Daoy (cell line): ENCODE results near the gene PRDM5.

DNA sequence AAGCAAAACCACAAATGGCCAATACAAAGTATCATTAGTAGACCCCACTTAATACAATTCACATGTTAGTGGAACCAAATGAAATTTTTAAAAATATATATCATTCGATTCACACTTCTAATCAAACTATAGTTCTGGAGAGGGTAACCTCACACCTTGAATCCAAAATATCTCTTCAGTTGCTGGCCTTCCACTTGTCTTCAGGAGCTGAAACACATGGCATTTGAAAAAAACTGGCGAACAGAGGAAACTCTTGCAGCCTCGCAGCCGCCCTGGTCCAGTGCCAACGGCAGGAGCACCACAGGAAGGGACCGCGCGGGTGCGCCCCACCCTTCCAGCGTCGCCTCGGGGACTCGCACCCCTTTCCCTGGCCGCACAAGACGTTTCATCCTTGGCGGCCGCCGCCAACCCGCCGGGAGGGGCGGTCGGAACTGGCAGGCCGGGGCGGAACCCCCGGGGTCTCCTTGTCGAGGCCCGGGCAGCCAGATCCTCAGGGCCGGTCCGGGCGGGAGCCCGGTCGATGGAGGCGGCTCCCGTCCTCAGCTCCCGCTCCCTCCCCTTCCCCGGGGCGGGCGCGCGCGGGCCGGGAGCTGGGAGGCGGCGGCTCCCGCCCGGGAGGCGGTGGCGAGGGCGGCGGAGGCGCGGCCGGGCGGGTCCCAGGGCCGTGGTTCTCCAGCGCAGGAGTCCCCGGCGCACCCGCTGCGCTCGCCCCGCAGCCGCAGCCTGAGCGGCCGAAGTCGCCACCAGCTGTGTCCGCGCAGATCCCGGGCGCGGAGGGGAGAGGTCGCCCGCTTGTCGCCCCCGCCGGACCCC is 1.1 kb upstream of the NDST3 start:
- RAMPAGE, long total RNA, result no peak

- RAMPAGE, long total RNA, result no peak
These were observed 85.0 kb downstream of the NDST3 start for GRCh38 chr4:118119229-118119769.

DNA sequence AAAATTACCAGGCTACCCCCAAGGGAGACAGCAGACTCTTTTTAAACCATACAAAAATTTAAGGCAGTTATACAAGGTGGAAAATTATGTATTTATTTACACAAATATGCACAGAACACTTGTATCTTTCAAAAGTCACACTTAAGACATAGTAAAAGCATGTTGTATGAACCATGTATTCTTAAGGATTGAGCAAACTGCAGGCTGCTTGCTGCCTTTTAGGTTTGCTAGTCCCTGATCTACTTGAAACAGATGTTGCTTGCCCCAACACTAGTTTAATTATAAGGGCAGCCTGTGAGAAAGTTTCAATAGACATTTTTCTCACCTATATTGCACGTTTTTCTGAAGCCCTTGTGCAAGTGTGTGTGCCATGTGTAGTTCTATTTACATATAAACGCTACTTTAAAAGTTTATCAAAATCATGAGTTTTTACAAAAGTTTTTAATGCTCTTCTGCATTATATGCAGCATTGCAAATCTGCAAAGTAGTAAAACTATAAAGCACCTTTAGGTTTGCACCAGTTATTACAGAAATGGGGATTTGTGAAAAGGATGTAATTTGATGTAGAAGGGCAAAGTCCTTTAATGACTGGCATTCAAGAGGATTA is 72.7 kb downstream of the PRSS12 start:
- RAMPAGE, long total RNA, result no peak

GRCh38 chr4:118281247-118282218 is 71.3 kb downstream of the PRSS12 start:
- RAMPAGE, long total RNA, result no peak

DNA sequence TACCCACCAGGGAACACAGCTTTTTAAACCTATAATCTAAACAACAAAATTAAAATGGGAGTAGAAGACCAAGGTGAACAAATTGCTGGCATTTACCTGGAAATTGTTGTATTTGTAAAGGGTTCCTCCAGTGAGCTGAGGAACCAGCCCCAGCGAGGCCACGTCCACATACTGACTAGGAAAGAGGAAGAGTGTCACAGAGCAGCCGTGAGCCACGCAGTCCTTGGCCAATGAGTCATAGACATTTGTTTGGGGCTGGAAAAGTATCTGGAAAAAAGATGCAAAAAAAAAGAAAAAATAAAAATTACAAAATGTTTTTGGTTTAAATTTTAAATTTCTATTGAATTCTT is 58.7 kb downstream of the METTL14 start:
- RAMPAGE, long total RNA, result no peak

- RAMPAGE, long total RNA, result no peak
These were observed 30.3 kb downstream of the SEC24D start for GRCh38 chr4:118805358-118806335.

- RAMPAGE, long total RNA, result no peak
These were observed 19.0 kb downstream of the SEC24D start for GRCh38 chr4:118816766-118817402.

DNA sequence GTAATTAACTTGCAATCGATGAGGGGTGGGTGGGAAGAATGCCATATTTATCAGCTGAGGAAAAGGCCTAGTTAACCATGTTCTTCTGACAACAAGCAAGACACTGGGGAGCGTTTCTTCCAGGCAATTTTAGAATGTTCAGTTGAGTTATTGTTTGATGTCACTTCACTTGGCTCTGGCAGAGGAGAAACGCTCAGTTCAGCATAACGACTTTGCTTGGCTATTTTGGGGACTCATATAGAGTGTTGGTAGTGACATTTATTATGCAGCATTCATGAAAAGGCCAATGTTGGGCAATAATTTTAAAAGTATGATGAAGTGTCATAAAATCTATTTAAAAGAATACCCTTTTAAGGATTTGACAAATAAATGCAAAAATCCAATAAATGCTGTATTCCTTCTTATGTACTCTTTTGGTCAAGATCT is 688 bp downstream of the SYNPO2 start:
- RAMPAGE, long total RNA, result no peak

DNA sequence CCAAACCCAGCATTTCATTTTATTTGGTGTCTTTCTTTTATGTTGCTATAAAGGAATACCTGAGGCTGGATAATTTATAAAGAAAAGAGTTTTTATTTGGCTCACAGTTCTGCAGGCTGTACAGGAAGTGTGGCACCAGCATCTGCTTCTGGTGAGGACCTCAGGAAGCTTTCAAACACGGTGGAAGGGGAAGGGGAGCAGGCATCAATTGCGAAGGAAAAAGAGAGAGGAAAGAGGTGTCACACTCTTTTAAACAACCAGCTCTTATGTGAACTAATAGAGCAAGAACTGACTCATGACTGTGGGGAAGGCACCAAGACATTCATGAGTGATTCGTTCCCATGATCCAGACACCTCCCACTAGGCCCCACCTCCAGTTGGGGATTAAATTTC is 59.8 kb downstream of the SYNPO2 start:
- RAMPAGE, long total RNA, result no peak

DNA sequence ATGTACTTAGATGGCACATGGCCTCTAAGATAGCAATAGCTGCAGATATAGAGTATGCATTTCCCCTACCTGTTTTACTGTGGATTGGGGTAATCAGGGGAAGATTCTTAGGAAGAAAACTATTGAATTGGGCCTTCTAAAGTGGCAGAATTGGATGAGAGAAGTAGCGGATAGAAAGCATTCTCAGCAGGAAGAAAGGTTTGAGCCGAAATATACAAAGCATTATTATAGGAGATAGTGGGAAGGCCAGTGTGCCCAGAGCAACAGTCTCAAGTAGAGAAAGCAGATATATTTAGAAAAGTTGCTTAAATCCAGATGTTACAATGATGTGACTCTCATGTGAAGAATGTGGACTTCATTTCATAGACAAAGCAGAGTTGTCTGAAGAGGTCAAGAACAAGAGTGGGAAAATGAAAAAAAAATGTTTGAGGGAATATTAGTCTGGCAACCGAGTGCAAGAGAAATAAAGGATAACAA is 66.8 kb downstream of the SYNPO2 start:
- RAMPAGE, long total RNA, result no peak

DNA sequence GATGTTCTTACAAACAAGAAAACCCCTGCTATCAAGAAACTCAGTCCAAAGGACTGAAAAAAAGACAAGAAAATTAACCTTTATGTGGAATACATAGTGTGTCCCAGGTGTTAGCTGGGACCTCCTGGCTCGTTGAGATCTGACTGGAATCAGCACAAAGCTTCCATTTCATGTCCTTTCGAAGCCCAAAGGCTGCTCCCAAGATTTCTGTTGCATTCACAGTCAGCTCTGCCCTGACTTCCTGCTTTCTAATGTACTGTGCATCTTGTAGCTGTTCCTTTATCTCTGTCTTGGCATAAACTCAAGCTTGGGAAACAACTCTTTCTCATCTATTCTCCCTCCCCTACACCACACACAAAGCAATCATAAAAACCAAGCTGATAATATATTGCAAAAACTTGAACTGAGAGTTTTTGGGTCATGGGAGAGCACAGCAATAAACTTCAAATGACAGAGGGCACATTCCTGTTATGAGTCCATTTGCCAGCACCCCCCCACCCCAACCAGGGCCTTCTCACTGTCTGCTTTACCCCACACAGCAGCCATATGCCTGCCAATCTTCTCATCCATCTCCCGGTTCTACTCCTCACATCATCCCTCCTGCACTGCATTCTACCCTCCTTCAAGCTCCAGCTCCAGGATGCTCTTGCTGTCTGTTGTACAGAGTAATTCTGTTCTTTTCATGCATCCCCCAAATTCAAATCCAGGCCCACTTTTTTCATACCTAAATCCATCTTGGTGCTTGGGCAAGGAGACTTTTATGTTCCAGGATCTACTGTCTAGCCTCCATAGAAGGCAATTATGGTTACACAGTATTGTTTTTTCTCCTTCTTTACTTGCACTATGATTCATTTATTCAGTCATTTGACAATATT is 76.4 kb downstream of the SYNPO2 start:
- RAMPAGE, long total RNA, result no peak

DNA sequence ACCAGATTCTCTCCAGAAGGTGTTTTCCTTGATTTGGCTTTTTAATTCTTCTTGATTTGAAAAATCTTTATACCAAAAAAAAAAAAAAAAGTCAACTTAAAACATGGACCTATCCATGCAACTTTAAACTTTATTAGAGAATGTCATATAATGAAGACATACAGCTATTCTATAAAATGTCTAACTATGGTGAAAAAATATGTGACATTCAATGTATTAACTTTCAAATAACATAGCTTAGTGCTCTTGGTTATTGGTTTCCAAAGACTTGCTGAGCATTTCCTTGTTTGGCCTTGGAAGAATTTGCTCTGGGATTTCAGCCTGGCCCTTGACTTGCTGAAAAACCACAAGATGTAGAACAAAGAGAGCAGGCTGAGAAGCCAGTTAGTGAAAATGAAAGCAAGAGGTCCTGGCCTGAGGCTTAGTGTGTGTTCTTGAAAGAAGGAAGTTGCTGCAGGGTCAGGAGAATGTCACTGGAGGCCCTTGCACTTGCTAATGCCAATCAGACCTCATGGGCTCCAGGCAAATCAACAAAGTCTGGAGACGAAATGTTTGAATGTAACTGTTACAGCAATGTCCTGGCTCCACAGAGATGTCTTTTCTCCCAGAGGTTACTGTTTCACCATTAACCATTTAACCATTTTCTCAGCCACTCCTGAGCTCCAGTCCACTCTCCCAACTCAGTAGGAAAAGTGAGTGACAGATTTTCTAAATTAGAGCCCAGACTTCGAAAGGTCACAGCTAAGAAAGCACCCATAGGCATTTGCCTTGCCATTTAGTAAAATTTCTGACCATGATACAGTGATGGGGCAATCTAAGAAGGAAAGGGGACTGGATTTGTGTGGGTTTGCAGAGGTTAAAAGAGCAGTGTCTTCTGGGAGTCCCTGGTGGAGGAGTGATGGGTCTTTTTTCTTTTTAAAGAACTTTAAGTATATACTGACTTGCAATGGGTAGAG is 79.4 kb downstream of the SYNPO2 start:
- RAMPAGE, long total RNA, result no peak

GRCh38 chr4:118997385-118998524 is 109.1 kb downstream of the SYNPO2 start:
- RAMPAGE, long total RNA, result no peak

DNA sequence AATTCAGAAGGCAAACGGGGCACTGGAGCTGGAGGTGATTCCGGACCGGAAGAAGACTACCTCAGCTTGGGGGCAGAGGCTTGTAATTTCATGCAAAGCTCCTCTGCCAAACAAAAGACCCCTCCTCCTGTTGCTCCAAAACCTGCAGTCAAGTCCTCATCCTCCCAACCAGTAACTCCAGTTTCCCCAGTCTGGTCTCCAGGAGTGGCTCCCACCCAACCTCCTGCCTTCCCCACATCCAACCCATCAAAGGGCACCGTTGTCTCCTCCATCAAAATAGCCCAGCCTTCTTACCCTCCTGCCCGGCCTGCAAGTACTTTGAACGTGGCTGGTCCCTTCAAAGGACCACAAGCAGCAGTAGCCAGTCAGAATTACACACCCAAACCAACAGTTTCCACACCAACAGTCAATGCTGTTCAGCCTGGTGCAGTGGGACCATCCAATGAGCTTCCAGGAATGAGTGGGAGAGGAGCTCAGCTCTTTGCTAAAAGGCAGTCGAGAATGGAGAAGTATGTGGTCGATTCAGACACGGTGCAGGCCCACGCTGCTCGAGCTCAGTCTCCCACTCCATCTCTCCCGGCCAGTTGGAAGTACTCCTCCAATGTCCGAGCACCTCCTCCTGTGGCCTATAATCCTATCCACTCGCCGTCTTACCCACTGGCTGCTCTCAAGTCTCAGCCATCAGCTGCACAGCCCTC is 104.6 kb upstream of the MYOZ2 start:
- RAMPAGE, long total RNA, result no peak

DNA sequence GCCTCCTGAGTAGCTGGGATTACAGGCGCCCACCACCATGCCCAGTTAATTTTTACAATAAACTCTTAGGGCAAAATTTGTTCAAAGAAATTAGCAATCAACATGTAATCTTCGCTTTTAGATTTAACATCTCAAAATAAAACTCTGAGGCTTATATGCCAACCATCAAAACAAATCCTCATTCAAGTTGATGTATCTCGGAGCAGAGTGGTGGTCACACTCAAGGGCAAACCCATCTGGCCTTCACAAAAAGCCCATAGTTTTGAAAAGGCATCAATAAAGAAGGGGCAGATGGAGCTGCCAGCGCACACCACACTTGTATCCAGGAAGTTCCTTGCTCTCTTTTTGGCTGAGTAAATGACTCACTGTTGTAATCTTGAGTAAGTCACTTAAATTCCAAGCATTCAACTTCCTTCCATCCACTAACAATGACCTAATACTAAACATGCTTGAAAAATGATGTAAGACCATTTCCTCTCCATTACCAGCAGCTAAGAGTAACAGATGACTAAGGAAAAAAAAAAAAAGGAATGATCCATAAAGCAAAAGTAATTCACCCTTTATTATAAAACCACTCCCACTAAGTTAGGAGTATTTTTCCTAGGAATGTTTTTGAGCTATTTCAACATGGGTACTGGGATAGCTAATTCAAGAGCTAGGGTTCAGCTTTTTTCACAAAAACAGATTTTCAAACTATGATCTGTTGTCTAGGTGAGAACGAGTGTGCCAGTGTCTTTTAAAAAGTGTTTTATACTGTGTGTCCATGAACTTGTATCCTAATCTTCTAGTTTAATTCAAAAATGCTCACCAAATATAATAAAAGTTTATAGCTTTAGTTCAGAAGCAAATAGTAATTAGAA is 32.3 kb upstream of the MYOZ2 start:
- RAMPAGE, long total RNA, result no peak

DNA sequence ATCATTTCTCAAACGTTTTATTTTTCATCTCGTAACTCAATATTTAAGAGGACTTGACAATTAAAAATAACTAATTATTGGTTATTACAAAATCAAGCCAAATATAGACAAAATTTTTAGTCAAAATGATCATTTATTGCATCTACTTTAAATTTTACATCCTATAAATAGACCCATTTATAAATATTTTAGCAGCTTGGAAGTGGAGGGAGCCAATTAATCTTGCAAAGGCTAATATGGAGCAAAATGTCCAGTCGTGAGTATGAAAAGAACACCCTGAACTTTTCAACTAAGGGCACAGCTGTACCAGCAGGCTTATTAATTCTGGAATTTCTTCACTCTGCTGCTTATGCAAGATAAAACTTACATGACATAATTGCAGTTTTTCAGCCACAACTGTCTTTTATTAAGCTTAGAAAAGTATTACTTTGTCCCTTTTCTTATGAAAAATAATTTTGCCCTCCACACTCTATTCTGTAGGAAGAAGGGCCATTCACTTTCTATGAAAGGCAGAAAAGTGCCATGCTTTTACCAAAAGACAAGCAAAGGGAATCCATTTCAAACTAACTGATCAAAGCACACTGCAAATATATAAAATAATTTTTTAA is 22.9 kb upstream of the USP53 start:
- RAMPAGE, long total RNA, result no peak

DNA sequence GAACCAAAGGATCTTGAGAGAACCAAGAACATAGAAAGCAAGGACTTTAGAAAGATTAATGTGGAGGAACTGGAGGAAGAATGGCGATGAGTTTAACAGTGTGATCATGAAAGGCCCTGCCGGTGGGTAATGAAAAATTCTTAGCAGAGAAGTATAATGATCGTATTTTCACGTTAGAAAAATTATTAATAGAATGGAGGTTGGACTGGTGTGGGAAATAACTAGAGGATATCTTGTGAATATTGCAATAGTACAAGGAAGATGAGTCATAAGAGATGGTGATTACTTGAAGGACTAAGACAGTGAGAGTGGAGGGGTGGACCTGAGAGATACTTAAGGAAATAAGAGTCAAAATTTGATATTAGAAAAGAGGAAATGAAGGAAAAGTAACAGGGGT is 1.8 kb upstream of the USP53 start:
- RAMPAGE, long total RNA, result no peak

GRCh38 chr4:120757522-120758332 is 164.8 kb downstream of the PRDM5 start:
- RAMPAGE, long total RNA, result no peak

GRCh38 chr4:120922498-120923460 is at the start of gene PRDM5:
PRDM5 (minus strand) TSS chr4:120922726.
- RAMPAGE, long total RNA, result start-site peak on the minus strand at chr4:120922836-120922849, 18 and 7 reads in 2 replicates

DNA sequence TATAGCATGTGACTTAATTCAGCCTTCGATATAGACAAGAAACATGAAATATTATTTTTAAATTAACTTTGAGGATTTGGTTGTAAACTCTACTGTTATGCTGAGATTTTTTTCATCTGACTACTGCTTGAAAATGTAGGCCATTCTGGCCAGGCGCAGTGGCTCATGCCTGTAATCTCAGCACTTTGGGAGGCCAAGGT is 24.3 kb downstream of the TNIP3 start:
- RAMPAGE, long total RNA, result no peak